ENCODE results near the genes TANC2, DDX42 and FTSJ3.

GRCh38 chr17:62644342-62645072 is 17.0 kb downstream of the MRC2 start:
- PRO-cap, 2 experiments, result no peak in any of the 2 experiments

GRCh38 chr17:62688205-62688944 is 60.9 kb downstream of the MRC2 start:
- PRO-cap, 2 experiments, result no peak in any of the 2 experiments

- PRO-cap, 2 experiments, result no peak in any of the 2 experiments
Observed at GRCh38 chr17:62703140-62703636, 75.7 kb downstream of the MRC2 start.

GRCh38 chr17:62703653-62704382 is 76.3 kb downstream of the MRC2 start:
- PRO-cap, 2 experiments, result no peak in any of the 2 experiments

GRCh38 chr17:62704383-62705118 is 77.1 kb downstream of the MRC2 start:
- PRO-cap, 2 experiments, result no peak in any of the 2 experiments

DNA sequence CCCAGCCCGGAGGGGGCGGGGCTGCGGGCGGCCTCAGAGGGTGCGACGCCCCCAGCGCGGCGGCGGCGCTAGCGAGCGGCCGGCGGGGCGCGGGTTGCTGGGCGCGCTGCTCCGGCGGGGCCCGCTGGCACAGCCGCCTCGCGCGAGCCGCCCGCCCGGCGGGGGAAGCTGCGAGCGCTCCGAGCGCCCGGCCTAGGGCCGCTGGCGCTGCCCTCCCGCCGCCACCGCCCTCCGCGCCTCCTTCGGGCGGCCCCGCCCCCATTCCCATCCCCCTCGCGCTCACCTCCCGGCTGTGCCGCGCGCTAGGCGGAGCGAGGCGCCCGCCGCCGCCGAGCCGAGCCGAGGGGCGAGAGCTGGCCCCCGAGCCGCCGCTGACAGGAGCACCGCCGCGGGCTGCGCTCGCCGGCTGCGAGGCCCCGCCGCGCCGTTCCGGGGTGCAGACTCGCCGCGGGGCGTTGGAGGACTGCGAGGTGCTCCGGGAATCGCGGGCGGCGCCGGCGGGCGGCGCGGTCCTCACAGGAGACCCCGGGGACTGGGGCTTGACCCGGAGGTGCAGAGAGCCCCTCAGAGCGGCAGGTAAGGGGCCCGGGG is at the start of gene TANC2:
Gene TANC2 (plus strand): TSS at position 62 of the 591 bp plus-strand sequence.
- PRO-cap, 2 experiments, result no peak in any of the 2 experiments

DNA sequence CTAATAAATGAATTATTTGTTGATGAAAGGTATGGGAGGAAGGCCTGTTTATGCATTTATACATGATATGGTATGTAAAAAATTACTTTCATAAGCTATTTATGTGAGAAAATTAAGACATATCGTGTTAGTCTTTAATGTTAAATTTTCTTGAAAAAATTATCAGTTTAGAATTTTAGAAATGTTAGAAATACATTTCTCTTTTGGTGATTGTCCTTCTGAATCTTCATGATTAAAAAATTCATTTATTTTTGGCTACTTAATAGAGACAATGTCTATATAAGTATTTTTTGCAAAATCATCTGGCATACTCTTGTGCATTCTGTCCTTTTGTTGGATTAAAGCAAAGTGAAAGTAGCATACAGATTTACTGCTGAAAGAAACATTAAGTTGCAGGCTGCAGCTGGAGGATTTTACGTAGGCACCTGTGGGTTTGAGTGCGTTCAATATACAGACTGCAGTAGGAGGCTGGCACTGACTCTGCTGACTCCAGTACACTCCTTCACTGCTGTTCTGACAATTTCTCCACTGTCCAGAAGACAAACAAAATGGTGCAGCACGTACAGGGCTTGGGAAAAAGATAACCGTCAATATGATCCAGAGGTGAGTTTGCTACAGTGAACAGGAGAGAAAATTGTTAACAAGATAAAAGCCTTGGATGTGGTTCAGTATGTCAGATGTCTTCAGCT is 73.2 kb downstream of the TANC2 start:
- PRO-cap, 2 experiments, result no peak in any of the 2 experiments

GRCh38 chr17:63420459-63421268 is 25.4 kb downstream of the CYB561 start:
- PRO-cap, 2 experiments, result no peak in any of the 2 experiments

DNA sequence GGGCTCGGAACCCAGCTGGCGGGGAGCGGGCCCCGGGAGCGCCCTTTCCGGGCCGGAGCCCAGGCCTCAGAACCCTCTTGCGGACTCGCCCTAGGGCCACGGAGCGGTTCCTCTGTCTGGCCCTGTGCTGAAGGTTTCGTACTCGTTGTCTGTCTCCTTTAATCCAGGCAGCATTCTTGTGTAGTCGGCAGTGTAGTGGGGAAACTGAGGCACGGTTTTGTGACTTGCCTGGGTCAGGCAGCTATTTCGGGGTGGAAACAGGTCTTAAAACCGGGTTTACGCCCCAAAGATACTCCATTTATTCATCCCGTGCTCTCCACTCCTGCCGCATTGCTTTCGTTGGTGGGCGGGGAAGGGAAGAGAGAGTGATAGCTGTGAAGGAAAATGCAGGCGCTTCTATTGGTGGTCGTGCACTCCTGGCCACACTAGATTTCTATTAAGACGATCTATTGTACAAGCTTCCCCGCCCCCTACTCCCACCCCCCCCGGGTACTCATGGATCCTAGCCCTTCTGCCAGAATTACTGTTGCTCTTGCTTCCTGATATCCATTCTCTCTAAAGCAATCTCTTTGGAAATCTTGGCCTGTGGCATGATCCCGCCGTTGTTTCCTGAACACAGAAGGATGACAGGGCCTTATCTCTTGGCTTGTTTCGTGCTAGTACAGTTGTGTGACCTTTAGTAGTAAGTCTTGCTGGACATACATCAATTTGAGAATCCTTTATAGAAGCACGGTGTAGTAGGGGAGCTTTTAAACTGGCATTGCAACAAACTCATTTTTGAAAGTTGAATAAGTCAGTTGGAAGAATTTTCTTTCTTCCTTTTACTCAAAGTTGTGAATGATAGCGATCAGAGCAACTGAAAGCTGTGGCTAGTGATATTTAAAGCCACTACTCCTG is 800 bp downstream of the DCAF7 start:
- PRO-cap, 2 experiments, result peak in 1 of 2 experiments; most common minus-strand start position 332 of the sequence (in 1)

GRCh38 chr17:63607706-63608046 is 7.0 kb downstream of the TACO1 start:
- PRO-cap, 2 experiments, result no peak in any of the 2 experiments

GRCh38 chr17:63632443-63632809 is 10.2 kb downstream of the MAP3K3 start:
- PRO-cap, 2 experiments, result no peak in any of the 2 experiments

GRCh38 chr17:63683239-63683785 is 16.6 kb downstream of the LIMD2 start:
- PRO-cap, 2 experiments, result no peak in any of the 2 experiments

GRCh38 chr17:63691907-63692581 is 7.9 kb downstream of the LIMD2 start:
- PRO-cap, 2 experiments, result no peak in any of the 2 experiments

DNA sequence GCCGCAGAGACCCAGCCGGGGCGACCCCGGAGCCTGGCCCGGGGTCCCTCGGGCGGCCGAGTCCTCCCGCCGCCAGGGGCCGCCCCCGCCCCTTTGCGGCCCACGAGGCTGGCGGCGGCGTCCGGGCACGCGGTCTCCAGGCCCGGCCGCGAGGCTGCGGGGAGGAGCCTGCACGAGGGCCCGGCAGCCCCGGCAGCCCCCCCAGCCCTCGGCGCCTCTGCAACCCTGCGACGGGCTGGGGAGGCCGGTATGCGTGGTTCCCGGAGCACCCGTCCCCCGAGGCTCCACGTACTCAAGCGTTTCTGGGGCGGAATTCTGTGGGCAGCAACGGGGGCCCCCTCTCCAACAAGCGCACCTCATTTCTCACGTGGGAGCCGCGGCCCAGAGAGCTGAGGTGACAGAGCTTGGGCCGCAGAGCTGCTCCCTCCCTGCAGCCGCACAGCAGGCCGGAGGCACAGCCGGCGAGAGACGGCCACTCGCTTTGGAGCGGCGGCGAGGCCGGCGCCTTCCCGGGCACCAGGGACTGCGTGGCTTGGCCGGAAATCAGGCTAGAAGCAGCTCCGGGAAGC is 788 bp upstream of the LIMD2 start:
- PRO-cap, 2 experiments, result no peak in any of the 2 experiments

- PRO-cap, 2 experiments, result no peak in any of the 2 experiments
Observed at GRCh38 chr17:63746333-63747219, 5.0 kb upstream of the STRADA start.

DNA sequence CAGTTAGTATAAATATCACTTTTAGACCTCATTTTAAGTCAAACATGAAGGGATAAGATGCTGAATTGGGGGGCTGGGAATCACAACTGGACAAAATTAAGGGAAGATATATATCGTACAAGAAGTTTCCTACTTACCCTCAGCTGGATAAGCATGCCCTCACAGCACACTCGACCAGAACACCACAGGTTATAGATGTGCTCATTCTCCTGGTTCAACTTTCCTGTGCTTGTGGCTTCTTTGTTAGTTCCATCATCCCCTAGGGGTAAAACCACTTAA is 12.4 kb downstream of the CCDC47 start:
- PRO-cap, 2 experiments, result no peak in any of the 2 experiments

- PRO-cap, 2 experiments, result peak in 2 of 2 experiments; most common plus-strand start chr17:63774200 (in 2); most common minus-strand start chr17:63774059 (in 2)
Observed at GRCh38 chr17:63773966-63774748, at the start of gene DDX42. TSS of gene DDX42 (plus strand) at chr17:63774170.

DNA sequence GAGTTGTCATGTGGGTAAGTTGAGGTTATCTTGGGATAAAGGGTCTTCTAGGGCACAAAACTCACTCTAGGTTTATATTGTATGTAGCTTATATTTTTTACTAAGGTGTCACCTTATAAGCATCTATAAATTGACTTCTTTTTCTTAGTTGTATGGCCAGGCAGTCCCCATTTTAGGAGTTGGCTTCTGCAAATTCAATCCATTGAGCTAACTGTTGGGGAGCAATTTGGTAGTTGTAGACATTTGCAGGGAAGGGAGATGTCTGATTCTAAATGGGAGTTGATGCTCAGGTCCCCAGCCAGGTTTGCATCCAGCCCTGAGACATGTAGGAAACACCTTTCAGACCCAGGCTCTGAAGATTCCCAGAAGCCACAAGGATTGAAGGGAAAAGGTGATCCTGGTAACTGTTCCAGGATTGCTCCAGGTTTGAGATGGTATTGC is 8.6 kb upstream of the PSMC5 start:
- PRO-cap, 2 experiments, result no peak in any of the 2 experiments

GRCh38 chr17:63821961-63822220 is 5.3 kb upstream of the PSMC5 start:
- PRO-cap, 2 experiments, result no peak in any of the 2 experiments

DNA sequence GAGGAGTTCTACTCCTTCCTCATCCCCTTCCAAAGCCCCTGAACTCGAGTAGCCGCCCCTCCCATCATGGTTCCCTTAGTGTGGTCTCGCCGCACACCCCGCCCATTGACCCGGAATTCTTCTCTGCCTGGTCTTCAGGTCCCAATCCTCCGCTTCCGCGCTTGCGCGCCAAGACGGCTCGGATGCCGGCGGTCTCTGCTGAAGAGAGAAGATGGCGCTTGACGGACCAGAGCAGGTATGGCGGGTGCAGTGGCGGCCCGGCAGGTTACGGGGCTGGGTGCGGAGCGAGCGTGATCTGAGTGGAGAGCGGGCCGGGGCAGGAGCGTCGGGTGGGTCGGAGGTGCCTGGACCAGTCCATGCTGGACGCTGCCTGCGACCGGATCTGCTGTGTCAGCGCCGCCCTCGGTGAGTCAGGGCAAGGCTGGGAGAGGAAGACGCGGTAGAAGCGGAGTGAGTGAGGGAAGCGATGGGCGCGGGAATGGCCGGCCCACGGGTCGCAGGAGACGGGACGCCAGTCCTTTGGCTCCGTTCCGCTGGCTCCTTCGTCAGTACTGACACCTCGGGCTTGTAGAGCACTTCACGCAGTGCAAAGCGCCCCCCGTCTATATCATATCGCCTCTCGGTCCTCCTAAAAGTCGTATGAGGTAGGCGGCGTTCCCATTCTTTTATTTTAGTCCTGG is at the start of gene FTSJ3:
Gene FTSJ3 (minus strand): TSS at position 384 of the 680 bp plus-strand sequence.
- PRO-cap, 2 experiments, result peak in 2 of 2 experiments; most common plus-strand start position 171 of the sequence (in 2); most common minus-strand start position 384 of the sequence (in 2)